ENCODE measurements around a stretch of chr14.

DNA sequence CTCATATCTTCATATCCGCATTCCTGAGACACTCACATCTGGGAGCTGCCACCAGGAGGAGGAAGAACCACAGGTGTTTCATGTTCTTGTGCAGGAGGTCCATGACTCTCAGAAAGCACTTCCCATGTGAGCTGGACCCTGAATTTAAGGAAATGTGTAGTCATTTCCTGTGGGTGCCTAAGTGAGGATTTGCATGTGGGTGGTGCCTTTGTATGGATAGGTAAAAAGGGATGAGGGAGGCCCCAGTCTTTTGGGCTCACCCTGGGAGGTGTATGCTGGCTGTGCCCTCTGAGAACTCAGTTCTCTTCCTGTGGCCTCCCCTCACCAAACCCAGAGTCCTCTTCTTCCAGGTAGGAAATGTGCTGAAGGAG is 847.6 kb downstream of the TMEM121 start:
- PRO-cap, result no peak
- RAMPAGE, long total RNA, 3 experiments, result no peak in any of the 3 experiments

DNA sequence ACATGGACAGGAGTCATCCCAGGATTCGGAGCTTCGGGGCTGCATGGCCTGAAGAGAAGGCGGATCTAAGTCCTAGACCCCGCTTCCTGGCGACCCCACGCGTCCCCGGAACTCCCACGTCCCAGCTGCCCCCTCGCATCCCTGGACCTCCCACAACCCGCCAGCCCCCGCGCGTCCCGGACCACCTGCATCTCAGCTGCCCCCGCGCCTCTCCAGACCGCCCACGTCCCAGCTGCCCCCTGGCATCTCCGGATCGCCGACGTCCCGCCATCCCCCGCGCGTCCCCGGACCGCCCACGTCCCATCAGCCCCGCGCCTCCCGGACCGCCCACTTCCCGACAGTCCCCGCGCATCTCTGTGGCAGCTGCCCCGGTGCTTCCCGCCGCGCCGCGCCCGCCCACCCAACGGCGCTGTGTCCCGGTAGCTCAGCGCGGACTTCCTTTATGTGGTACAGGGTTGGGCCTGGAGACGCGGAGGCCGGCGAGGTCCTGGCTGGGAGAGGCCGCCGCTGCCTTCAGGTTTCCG is 874.9 kb downstream of the TMEM121 start:
- PRO-cap, result no peak
- RAMPAGE, long total RNA, 3 experiments, result no peak in any of the 3 experiments

DNA sequence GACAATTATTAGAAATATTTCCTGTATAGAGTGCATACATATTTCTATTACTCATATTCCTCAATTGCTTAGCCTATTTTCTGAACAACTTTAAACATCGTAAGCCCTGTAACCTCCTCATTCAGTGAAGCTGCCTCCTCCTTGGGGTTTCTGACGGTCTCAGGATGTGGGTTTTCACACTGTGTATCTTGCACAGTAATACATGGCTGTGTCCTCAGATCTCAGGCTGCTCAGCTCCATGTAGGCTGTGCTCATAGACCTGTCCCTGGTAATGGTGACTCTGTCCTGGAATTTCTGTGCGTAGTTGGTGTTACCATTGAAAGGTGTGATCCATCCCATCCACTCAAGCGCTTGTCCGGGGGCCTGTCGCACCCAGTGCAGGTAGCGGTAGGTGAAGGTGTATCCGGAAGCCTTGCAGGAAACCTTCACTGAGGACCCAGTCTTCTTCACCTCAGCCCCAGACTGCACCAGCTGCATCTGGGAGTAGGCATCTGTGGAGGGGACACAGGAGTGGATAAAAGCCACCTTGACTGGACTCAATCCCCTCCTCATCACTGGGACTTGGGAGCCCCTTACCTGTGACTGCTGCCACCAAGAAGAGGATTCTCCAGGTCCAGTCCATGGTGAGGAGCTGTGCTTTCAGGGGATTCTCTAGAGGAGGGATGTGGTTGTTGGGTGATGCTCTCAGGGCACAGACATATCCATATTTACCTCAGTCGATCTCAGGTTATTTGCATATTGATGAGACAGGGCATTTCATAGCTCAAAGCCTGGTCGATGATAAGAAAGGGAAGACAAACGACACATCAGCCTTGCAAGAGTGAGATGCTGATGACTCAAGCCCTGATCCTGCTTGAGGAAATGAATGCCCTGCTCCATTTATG is 980.7 kb downstream of the TMEM121 start:
- PRO-cap, result no peak
- RAMPAGE, long total RNA, 3 experiments, result no peak in any of the 3 experiments

DNA sequence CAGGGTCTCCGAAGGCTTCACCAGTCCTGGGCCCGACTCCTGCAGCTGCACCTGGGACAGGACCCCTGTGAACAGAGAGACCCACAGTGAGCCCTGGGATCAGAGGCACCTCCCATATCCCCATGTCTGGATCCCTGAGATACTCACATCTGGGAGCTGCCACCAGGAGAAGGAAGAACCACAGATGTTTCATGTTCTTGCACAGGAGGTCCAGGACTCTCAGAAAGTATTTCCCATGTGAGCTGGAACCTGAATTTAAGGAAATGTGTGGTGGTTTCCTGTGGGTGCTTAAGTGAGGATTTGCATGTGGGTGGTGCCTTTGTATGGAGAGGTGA is 1101.1 kb downstream of the TMEM121 start:
- PRO-cap, result no peak
- RAMPAGE, long total RNA, 3 experiments, result no peak in any of the 3 experiments

GRCh38 chr14:106846095-106846621 is 1319.8 kb downstream of the TMEM121 start:
- PRO-cap, result unidirectional peak, plus-strand start at chr14:106846472
- RAMPAGE, long total RNA, 3 experiments, result start-site peak on the minus strand in 2 of 3 experiments, at chr14:106846263-106846304 at its widest, 13 to 26 reads per replicate

- PRO-cap, result no peak
- RAMPAGE, long total RNA, 3 experiments, result no peak in any of the 3 experiments
Measured at GRCh38 chr14:106846660-106846859, 1320.2 kb downstream of the TMEM121 start.

GRCh38 chr14:106877560-106877992 is 1351.2 kb downstream of the TMEM121 start:
- PRO-cap, result no peak
- RAMPAGE, long total RNA, 3 experiments, result no peak in any of the 3 experiments

Data from gastrocnemius medialis (tissue), 3 donors.